Myometrial cell (primary cell): Measurements from ENCODE around the genes ZNF496, OR13G1, OR2T27, SH3BP5L and PGBD2.

DNA sequence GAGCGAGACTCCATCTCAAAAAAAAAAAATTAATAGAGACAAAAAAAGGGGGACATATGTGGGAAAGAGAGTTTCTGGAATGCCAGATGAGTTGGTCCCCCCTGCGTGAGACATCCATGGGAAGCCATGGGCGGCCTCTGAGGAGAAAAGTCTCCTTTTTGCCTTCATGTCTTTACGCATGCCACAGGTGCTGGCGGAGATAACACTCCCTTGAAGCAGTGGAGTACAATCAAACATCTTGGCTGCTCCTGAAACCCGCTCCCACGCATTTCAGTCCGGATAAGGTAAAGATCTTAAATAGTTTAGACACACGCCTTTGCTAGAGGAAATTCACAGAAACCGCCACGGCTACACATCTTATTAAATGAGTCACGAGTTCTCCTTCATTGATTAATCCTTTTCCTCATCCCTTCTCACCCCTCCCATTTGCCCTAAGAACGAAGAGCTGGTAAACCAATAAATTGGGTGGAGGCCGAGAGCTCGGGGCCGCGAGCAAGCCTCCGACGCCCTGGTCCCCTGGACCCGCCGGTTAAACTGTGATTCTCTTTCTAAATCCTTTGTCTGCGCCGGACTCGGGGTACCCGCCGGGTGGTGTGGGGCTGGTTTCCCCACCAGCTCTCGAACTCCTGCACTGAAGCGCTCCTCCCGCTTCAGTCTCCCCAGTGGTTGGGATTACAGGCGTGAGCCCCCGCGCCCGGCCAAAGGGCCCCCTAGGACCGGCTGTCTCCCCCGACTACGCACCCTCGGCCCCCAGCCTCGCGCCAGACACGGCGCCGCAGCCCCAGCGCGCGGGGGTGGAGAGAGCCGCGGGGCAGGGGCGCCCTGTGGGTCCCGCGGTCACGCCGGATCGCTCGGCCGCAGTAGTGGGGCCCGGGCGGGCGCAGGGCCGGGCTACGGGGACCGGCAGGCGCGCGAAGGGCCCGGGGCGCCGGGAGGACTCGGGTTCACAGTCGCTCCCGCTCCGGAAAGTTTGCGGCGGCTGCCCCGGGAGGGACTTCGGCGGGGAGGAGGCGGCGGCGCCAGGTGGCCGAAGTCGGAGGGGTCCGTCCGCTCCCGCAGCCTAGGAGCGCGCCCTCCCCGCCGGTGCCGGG lies 6.8 kb upstream of the ZNF669 start:
- RAMPAGE, long total RNA, result no peak

DNA sequence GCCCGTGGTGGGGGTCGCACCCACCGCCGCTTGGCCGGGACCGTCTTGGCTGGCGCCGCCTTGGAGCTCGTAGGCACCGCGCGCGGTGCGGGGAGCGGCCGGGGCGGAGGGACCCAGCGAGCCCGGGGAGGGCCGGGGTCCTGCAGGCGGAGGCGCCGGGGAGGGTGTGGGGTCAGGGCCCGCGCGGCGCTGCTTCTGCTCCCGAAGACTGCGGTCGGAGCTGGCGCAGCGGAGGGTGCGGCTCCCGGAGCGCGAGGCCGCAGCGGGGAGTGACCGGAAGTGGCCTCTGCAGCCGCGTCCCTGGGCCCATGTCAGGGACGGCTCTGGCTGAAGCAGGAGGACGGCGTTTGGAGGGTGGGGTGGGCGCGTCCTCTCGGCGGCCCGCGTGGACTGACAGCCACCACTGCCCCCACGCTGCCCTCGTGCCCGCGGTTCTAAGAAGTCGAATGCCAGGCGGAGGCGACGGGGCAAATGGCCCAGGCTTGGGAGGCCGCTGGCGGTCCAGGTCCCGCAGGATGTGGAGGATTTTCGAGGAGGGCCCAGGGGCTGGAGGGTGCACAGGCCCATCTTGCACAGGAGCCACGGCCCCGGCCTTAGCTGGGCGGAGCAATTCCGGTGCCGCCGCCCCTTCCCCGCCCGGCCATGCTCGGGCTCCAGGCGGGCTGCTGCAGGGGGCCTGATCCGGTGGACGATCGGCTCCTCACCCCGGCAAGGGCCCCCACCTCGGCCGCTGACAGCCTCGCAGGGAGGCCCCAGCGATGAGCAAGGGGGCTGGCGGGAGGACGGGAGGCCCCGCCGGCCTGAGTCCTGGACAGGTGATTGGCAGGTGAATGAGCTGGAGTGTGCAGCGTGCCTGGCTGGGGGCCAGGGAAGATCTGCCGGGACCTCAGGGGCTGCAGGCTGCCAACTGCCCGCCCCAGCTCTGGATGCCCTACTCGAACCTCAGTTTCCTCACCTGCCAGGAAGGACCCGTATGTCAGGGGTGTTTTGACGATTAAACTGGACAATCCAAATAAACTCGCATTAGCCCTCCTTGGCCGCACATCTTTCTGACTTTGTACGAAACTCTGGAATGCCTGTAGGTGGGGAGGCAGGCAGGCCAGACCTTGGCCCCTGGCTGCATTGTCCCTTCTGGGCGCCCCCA lies 7.9 kb upstream of the ZNF669 start:
- RAMPAGE, long total RNA, result no peak

GRCh38 chr1:247298500-247299260 lies 33.0 kb downstream of the ZNF496 start:
- RAMPAGE, long total RNA, result no peak

- RAMPAGE, long total RNA, result no peak
Measured at GRCh38 chr1:247322339-247323224, 9.1 kb downstream of the ZNF496 start.

GRCh38 chr1:247331565-247332482 lies at the start of gene ZNF496:
ZNF496 (minus strand) TSS chr1:247331867.
- RAMPAGE, long total RNA, result start-site peak on the minus strand at chr1:247331566-247331746, 19 and 14 reads in 2 replicates

- RAMPAGE, long total RNA, result no peak
Measured at GRCh38 chr1:247334465-247335577, 3.2 kb upstream of the ZNF496 start.

GRCh38 chr1:247347468-247348398 lies 16.1 kb upstream of the ZNF496 start:
- RAMPAGE, long total RNA, result no peak

DNA sequence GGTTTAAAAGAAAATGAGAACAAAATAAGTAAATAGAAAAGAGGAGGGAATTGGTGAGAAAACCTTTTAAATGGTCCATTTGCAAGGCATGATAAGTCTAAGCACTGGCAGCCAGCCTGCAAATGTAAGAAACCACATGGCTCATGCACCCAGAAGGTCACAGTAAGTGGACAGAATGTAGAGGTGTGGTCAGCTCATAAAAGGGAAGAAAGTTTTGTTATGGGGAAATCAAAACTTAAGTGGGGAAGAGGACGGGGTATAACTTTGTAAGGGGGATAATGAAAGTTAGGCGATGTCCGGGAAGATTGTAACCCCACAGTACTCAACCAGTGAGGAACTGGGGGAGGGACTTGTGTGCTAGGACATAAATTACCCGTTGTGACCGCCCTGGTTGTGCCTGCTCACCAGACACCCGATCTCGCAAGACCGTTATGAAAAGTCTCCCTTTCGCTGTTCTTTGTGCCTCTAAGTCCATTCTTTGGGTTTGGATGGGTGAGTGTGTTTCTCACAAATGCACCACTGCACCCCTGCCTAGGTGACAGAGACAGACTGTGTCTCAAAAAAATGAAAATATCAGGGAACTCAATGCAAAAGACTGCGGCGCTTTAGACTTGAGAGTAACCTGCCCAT lies 28.5 kb upstream of the ZNF496 start:
- RAMPAGE, long total RNA, result no peak

GRCh38 chr1:247417718-247418237 lies 1.8 kb downstream of the NLRP3 start:
- RAMPAGE, long total RNA, result no peak

- RAMPAGE, long total RNA, result no peak
Measured at GRCh38 chr1:247679530-247680164, at the start of gene OR13G1. OR13G1 (minus strand) TSS chr1:247679739.

DNA sequence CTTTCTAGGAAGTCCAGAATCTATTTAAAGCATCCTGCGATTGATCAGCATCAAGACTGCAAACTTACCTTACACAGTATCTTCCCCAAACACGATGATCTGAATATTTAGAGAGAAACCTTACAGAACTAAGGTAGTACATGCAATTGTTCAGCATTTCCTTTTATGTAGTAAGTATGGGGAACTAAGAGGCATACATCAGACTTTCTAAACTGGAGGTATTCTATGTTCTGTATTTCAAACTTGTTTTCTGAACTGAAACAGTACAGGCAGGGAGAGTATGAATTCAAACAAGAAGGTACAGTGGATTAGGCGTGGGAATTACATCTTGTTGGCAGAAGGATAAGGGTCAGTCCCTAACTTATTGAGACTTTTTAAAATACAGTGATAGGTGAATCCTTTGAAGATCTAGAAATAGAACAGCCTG lies at the start of gene OR2T27:
OR2T27 (minus strand) TSS at position 153 of the 427 bp plus-strand sequence.
- RAMPAGE, long total RNA, result no peak

DNA sequence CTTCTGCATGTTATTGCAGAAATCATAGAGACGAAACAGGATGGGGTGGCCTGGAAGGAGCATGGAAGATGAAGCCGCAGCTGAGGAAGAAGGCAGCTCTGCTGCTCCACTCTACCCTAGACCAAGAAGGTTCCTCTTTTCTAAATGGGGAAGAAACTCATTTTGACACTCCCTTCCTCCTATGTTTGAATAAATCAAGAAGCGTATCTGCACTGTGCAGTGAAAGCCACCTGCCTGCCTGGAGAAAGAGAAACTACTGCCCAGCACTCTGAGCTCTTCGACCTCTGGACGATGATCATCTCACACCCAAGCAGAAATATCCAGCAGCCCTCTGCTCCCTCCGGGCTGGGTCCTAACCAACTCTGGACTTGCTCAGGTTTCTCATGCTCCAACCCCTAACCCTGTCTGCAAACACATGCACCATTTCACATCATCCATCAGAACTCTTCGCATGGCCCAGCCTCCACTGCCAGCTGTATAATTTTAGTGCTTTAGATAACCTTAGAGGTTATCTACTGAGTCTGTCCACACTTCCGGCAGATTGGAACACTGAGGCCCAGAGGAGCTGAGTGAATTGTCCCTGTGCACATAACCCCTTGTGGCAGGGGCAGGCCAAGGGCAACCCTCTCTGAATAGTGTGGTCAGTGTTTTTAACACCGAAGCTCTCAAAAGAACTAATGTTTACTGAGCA lies 20.5 kb downstream of the SH3BP5L start:
- RAMPAGE, long total RNA, result no peak

DNA sequence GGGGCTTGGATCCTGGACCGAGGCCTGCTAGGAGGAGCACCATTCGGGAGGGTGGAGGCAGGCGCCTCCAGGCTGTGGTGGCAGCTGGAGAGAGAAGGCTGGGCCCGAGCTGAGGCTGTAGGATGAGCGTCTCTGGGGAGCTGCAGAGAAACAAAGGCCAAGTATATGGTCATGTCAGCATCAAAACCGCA lies 593 bp downstream of the SH3BP5L start:
- RAMPAGE, long total RNA, result no peak

- RAMPAGE, long total RNA, result no peak
Measured at GRCh38 chr1:248825418-248825803, 304 bp downstream of the SH3BP5L start.

- RAMPAGE, long total RNA, result start-site peak on the minus strand at chr1:248825884-248825902, 52 and 92 reads in 2 replicates
Measured at GRCh38 chr1:248825804-248827017, at the start of gene SH3BP5L. SH3BP5L (minus strand) TSS chr1:248825915.

GRCh38 chr1:248828710-248829419 lies 3.1 kb upstream of the SH3BP5L start:
- RAMPAGE, long total RNA, result no peak

- RAMPAGE, long total RNA, result no peak
Measured at GRCh38 chr1:248855084-248856084, 3.5 kb downstream of the ZNF692 start.

- RAMPAGE, long total RNA, result no peak
Measured at GRCh38 chr1:248905866-248906941, at the start of gene PGBD2. PGBD2 (plus strand) TSS chr1:248906235.